Paraaortic lymph node (tissue), 1 donor: ENCODE measurements around a stretch of chr2.

GRCh38 chr2:54573909-54575121 lies 118.2 kb downstream of the SPTBN1 start:
- PRO-cap = bidirectional peak, plus-strand start at chr2:54574681, minus-strand start at chr2:54574453

GRCh38 chr2:54589239-54589983 lies 133.3 kb downstream of the SPTBN1 start:
- PRO-cap = unidirectional peak, minus-strand start at chr2:54589710

DNA sequence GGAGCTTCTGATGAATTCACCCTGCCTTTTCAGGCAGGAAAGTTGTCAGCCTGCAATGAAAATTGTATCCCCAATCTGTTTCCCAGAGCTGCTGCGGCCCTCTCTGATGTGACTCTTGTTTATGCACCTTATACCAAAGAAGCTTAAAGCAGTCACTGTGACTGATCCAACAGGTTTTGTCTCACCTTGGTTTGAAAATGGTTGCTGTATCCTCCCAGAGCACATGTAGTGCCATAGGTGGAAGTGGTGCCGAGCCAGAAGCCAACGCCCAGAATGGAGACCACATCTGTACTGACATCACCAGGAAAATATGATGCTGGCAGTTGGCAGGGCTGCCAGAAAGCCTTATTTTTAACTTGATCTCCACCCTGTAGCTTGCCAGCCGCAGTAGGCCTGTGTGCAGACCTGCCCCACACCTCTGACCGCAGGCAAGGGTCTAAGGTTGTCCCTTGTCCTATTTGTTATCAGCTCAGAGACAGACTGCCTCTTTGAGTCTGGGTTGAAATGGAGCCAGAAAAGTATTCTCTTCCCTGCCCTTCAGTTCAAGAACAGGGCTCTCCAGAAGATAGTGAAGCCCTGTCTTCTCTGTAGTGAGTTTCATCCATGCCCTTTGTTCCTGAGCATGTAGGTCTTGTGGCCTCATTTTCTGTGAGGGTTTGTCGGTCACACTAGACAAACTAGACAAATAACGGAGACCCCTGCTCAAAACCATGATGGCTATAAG lies 123.5 kb upstream of the EML6 start:
- PRO-cap = no peak

DNA sequence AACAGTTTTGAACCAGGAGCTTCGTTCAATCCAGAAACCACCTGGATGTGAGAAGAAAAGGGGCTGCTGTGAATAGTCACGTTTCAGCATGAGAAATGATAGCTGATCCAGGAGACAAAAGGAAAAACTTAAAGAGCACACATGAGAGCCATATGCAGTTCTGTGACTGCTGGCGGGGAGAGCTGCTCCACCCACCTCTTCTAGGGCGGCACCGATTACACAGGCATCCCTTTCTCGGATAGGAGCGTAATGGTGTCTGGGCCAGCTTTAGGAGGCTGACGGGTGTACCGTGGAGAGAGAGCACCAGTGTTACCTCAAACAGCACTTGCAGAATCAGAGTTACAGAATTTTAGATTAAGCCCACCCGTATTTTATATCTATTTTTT lies 116.9 kb upstream of the EML6 start:
- PRO-cap = no peak

DNA sequence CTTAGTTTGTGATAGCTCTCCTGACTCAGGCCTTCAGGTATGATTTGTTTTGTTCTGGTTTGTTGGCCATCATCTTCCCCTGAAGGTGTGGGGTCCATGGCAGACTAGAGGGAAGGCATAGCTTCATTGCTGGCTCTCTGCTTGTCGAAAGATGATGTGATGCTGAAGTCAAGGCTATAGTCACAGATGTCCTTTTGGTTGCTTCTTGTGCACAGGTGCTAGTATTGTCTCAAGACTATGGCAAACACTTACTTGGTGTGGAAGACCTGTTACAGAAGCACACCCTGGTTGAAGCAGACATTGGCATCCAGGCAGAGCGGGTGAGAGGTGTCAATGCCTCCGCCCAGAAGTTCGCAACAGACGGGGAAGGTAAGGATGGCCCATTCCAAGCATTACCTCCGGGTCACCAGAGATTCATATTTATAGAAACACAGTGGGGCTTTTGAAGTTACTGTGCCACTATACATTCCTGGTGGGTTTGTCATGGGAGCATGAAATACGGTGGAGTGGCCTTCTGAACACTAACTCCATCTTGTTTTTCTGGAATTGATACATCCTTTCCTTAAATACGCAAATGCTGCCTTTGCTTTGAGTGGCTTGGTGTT lies 95.5 kb upstream of the EML6 start:
- PRO-cap = no peak

GRCh38 chr2:54646818-54647448 lies 76.5 kb upstream of the EML6 start:
- PRO-cap = no peak

GRCh38 chr2:54668639-54669320 lies 54.7 kb upstream of the EML6 start:
- PRO-cap = no peak

DNA sequence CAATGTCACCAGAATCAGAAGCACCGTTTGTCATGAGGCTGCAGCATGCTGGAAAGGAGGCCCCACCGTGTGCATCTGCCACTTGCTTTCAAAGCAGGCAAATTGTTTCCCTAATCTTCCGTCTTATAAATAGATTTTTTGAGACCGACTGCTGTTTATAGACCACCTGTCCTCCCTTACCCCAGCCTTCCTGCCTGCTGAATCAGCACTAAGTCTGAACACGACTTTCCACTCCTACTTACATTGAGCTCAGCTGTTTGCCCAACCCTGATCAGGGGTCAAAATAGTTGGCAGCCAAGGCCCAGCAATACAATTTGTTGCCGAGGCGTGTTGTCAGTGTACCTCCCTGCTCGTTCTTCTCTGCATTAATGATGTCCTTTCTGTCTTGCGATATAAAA lies 156.5 kb downstream of the EML6 start:
- PRO-cap = no peak

DNA sequence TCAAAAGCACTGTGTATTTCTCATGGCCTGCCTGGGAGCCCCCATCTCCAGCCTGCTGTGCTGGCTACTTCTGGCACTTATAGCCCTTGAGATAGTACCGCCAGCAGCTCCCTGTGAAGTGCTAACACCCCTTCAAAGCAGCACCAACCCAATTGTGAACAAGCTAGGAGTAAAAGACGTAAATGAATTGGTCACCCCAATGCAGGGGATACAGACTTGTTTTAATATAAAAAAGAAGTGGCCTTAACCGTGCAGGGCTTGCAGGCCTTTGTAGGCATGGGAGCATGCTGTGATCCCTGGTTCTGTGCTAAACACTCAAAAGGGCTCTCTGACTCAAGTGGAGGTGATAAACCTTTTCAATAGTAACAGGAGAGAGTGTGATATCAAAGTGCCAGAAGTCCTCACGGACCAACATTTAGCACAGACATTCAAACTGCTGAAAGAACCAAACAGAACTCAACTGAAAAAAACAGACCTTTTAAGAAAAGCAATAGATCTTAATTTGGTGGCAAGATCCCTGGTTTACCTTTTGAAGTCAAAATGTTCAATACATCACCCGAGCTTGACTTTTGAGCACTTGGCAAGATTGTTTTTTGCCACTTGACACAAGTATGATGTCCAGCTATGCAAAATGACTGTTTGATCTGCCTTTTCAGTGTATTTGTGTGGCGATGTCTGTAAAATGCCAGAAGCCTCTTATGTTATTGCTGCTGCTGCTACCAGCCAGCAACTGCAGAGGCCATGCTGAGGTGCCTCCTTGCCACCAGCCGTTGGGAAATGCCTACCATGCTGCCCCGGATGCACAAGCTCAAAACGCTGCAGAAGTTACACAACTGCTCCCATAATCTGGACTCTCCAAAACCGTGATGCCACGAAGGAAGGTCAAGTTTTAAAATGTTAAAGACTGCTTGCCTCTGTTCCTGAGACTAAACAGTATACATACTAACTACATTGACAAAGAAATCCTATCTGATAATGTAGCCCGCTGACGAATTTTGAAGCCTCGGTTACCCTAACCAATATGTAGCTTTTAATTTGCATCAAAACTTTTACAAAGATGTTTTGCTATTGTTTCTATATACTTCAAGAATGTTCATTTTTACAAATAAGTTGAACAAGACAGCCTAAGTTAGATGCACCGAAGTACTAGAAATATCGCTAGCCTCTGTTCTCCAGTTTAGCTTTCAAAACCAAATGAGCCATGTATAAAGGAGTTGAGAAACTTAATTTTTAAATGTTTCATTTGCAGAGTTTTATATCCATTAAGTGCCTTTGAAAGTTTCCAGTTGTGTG lies 80.4 kb downstream of the RTN4 start:
- PRO-cap = no peak

DNA sequence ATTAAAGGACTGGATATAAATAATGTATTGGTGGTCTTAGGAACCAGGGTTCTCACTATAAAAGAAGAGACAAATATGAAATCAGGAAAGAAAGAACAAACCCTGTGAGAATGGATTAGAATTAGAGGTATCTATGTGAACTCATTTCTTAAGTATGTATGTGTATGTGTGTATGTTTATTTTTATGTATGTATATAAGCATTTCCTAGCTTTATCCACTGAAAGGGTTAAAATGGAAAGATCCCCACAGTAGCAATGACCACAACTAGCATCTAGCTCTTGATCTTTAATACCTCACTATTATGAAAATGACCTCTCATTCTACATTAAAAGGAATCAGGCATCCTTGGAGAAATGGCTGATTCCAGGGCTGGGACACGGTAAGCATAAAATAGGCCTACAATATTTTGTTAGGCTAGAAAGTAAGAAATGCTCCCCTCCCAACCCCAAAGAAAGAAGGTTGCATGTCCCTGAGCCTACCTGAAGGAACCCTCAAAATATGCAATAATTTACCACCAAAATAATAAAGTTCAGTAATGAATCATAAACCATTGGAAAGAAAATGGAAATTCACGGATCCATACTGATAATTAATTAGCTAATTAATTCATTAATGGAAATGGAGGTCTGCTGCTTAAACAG lies 31.5 kb downstream of the RTN4 start:
- PRO-cap = no peak

- PRO-cap = no peak
These were observed 26.2 kb downstream of the RTN4 start for GRCh38 chr2:55024040-55024495.

DNA sequence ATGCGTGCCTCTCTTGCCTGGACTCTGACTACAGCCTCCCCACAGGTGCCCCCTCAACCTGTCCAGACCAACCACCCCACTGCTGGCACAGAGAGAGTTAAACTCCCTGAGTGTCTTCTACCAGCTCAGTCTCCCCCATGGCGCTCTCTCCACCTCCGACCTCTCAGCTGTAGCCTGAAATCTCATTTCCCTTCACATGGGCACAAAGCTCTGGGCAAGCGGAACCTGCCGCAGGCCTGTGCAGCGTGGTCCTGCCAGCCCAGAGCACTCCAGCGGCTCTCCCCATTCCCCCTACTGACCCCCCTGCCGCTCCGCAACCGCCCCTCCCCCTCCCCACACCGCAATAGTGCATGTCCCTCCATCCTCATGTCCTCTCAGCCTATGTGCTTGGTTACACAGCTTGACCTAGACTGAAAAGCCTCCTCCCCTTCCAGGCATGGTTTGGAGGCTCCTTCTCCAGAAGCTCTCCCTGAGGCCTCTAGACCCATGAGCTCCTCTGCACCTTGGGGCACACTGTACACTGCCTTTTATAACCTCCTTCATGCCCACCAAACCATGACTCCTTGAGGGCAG lies 87.4 kb upstream of the RTN4 start:
- PRO-cap = no peak

DNA sequence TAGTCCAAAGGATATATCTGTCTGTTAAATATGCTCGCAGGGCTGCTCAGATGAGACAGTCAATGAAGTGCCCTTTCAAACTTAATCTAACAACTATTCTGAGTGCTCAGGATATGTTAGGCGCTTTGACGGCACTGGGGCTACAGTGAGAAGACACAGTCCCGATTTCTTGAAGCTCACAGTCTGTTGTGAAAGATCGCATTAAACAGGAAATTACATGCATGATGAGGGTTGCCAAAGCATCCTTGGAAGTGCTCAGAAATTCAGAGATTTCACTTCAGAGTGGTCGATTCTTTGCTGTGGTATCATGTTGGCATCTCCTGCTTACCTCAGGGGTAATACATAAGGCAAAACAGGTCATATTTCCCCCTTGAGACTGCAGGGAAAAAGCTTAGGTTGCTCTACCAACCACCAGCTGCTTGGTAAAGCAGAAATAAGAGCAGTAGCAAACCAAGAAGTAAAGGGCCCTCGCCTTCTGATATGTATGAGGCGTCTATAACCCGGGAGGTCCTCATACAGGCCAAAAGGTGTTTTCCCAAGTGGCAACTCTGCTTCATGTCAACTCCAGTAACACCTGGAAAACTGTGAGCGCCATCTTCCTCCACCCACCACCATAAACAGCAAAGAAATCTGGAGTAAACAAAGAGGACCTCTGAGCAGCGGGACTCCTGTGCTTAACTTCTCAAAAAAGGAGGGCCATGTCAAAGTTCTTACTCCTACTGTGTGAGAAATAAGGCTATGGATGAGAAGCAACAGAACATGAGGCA lies 79.5 kb downstream of the CLHC1 start:
- PRO-cap = no peak

GRCh38 chr2:55234698-55235894 lies 2.6 kb downstream of the RPS27A start:
- PRO-cap = no peak

DNA sequence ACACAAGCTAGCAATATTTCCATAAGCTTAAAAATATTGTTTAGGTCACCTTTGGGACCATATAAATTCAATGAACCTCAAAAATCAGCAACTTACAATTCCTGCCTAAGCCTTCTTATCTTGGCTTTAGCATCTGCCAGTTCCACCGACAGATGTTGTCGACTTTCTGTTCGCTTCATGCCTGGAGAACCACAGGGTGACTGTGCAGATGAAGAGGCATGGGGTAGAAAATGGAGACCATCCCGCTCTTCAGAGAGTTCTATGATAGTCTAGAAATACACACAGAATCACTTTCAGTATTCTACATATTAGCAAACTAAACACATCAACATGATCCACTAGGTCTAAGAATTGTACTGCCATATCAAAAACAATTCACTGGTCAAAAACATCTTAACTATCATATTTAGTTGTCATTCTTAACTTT lies 64.2 kb downstream of the CCDC88A start:
- PRO-cap = no peak

- PRO-cap = no peak
These were observed 62.3 kb downstream of the CCDC88A start for GRCh38 chr2:55357195-55357928.

- PRO-cap = no peak
These were observed 10.4 kb downstream of the CCDC88A start for GRCh38 chr2:55409011-55409814.

- PRO-cap = no peak
These were observed 5.8 kb upstream of the CCDC88A start for GRCh38 chr2:55425256-55426022.

DNA sequence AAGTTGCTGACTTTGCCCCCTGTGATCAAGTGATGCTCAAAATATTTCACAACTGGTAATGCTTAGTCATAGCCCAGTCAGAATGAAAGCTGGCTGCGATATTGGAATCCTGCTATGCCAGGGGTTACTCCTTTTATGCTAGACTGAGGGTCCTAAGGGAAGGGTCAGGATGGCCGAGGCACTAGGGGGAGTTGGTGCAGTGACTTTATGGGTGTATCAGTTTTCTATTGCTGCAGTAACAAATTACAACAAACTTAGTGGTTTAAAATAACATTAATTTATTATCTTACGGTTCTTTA lies 19.4 kb upstream of the CFAP36 start:
- PRO-cap = no peak

DNA sequence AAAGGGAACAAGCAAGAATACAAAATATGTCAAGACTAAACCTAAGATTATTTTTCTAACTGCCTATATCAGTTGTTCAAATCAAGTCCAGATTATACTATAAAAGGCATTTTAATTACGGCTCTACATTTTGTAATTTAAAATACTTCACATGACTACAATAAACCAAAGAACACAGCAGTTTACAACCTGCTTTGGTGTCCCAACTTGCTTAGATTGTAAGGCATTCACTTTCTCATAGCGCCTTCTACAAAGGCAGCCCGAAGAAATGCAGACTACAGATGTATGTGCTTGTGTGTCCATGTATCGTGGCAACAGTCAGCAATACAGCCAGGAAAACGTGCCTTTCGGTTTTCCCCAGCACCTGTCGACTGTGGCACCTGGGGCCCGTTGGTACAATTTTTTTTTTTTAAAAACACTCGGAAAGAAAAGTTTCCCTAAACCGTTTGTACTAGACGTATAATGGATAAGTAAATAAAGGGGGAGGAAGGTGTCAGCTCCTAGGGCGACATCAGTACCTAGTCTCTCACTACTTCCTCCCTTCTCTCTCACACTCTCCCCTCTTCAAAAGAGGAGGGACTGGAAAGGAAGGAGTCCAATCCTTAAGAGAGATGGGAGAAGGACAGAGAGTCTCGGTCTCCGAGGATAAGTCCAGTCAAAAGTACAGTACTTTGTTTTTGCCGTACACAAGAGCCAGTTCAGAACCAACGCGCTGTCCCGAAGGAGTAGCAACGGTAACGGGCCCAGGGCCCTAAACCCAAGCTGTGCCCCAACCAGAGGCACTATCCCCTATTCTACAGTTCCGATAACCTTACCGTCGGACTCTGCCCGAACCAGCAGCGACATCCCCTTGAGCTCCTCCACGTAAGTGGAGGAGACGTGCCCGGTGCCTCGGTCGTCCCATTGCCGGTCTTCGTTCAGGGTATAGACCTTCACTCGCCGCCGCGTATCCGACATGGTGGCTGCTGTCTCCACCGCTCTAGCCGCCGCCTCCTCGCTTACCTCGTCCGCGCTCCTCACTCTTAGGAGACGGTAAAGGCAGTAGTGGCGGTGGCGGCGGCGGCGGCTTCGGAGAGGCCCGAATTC lies 750 bp downstream of the PPP4R3B start:
- PRO-cap = no peak